GM12892 (cell line): ENCODE results near the gene MCTP2.

DNA sequence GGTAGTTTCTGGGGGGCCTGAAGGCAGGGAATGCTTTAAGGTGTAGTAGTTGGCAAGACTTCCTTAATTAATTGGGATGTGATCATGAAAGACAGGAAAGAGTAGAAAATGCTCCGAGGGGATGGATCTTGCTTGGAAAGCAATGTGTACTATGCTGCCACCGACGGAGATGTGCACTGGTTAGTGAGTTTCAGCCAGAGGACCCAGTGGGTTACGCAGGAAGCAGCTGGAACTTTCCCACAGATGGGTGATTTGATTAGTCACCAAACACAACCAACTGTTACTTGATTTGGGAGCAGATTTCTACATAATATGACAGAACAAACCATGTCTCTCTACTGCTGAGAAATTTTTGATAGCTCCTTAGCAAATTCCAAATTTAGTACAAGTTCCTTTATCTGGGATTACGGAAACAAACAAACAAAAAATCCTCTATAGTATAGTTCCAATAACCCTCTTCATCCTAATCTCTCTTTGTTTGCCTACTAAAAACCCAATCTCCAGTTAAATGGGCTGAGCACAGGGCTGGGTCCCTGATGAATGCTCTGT is 245.4 kb upstream of the MCTP2 start:
- RRBS = no CpG with 5 or more reads among the region's 5 CpGs

DNA sequence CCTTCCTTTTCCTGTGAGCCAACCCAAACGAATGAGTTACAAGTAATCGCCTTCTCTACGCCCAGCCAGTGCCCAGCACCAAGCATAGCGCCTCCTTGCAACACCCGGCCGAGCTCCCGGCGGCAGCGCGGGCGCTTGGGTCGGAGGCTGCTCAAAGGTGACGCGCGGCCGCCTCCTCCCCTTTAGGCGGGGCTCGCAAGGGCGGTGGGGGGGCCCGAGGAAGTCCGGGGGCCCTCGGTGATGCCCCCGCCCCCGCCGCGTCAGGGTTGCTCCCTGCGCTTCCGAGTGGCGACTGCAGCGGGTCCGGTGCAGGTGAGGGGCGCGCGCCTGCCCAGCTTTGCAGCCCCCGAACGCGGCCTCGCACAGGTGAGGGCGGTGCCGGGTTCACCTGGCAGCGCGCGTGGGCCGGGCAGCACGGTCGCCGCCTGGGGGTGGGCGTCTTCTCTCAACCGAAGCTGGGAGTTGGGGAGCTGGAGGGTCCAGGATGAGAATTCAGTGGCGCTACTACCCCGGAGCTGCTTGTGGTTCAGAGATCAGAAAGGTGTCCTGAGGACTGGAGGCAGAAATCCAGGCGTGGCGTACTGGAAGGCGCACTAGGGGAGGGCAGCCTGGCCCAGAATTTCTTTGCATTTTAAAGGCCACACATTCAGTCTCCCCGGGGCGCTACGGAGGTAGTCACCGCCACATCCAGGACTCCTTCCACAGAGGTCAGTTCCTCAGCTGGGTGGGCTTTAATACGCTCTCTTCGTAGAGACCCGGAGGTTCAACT is at the start of gene MCTP2:
Gene MCTP2, plus strand, starts transcription at position 263 of the 769 bp plus-strand sequence.
- RRBS = 2% methylated on average over 20 of the region's 61 CpGs

DNA sequence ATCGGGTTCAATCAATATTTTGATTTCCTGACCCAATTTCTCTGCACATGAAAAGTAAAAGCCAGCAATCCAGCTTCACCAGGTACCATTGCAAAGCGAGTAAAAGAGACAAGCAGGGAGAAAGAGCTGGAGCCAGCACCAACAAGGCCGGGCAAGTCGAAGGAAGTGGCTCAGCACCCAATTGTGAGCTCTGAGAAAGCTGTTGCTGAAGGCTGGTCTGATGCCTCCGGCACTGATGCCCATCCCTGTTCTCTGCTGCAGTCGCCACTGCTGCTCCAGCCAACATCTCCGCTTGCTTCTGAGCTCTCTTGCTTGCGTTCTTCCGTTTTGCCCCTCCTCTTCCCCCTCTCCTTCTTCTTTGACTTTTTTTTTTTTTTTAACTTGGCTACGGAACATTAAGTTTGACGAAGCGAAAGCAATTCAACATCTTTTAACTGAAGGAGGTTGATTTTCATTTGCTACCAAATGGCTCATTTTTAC is 442.9 kb downstream of the MCTP2 start:
- RRBS = 45% methylated on average over 3 of the region's 12 CpGs

DNA sequence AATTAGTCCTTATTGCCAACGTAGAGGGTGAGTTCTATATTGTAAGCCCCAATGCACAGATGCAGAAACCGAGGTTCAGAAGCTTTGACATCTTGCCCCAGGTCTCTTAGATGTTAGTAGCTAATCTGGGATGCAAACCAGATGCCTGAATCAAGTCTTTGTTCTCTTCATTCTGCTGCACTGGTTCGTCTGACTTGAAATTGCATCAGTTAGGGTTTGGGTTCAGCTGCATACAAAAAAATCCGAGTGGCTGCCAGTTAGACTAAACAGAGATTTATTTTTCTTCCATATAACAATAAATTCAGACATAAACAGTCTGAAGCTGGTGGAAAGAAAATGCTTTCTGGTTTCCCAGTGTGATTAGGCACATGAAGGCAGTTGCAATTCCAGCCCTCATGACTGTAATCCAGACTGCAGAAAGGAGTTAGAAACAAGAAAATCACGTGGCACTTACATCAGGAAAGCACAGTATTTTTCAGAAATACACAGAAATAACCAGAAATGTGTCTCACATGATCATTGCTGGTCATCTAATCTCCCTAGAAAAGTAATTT is 930.7 kb downstream of the MCTP2 start:
- RRBS = no CpG with 5 or more reads among the region's 5 CpGs

GRCh38 chr15:95174271-95174866 is 943.0 kb downstream of the MCTP2 start:
- RRBS = no CpG with 5 or more reads among the region's 7 CpGs

DNA sequence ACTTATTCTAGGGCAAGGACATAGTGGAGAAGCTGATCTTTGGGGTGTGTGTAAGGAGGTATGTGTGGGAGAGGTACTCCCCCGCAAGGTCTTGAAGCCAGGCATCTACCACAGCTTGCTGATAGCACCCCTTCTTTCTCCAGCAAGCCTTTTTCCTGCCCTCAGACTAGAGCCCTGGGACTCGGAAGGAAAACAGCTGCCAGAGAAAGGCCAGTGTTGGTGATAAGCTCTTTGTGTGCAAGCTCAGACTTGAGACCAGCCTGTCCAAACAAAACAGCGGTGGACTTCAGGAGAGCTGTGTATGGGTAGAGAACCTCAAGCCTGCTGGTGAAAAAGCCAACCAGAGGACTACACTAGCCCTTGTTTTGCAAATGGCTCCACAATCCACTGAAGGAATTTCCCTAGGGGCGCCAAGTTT is 1028.6 kb downstream of the MCTP2 start:
- RRBS = no CpG with 5 or more reads among the region's 4 CpGs

GRCh38 chr15:95277331-95277823 is 1046.0 kb downstream of the MCTP2 start:
- RRBS = no CpG with 5 or more reads among the region's 4 CpGs

DNA sequence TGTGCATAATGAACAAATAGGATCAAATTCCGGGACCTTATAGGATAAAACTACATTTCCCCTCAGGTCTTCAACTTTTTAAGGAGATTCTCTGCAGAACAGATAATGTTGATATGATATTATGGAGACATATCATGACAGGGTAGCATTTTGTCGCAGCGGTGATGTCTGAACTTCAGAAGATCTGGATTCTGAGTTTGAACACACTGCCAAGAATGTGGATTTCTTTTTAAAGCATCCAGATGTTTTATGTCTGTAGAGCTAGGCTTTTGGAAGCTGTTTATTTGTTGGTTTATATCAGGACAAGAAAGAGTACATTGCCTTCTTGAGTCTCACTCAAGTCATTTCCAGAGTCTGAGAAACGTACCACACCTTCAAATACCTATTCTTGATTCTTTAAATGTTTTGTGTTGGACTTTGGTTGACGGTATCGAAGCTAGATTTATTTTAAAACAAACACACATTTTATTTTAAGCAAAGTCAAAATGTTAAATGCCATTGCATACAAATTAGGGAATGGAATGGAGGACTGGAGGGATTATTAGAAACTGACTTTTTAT is 1047.6 kb downstream of the MCTP2 start:
- RRBS = no CpG with 5 or more reads among the region's 6 CpGs

- RRBS = no CpG with 5 or more reads among the region's 4 CpGs
Observed at GRCh38 chr15:95458606-95459226, 871.8 kb upstream of the NR2F2 start.

DNA sequence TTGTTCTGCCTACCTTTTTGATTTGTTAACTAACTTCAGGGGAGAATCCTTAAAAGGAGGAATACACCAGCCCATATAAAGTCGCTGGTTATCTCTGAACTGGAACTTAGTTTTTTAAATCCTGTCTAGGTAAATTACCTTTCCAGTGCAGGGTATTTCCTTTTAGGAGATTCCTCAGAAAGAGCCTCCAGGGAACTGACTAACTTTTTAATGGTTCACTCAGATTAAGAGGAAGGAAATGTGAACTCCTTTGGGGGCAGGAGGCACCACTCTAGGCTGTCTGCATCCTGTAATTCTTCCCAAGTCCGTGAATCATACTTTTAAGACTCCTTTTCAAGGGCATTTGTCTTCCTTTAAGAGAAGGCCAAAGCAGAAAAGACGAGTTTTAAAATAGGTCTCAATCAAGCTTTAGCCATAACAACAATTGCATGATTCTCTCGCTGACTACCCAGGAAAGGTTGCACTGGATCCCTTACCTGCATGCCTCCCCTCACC is 871.2 kb upstream of the NR2F2 start:
- RRBS = no CpG with 5 or more reads among the region's 4 CpGs

DNA sequence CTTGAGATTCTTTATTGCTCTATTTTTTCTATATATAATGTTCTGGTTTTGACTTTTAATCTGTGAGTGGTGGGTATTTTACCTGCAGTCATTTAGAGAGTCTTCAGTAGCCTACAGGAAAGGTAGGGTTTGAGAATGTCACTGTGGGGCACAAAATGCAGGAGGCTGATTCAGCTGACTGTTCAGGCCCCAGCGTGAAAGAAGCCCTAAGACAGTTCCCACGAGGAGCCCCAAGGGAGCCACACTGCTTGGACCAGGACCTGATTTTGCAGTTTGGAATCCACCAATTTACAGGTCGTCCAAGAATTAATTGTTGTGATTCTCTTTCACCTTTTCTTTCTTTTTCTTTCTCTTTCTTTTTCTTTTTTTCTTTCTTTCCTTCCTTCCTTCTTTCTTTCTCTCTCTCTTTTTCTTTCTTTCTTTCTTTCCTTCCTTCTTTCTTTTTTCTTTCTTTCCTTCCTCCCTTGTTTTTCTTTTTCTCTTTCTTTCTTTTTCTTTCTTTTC is 483.7 kb upstream of the NR2F2 start:
- RRBS = no CpG with 5 or more reads among the region's 3 CpGs

GRCh38 chr15:96180227-96180532 is 150.3 kb upstream of the NR2F2 start:
- RRBS = no CpG with 5 or more reads among the region's 5 CpGs

DNA sequence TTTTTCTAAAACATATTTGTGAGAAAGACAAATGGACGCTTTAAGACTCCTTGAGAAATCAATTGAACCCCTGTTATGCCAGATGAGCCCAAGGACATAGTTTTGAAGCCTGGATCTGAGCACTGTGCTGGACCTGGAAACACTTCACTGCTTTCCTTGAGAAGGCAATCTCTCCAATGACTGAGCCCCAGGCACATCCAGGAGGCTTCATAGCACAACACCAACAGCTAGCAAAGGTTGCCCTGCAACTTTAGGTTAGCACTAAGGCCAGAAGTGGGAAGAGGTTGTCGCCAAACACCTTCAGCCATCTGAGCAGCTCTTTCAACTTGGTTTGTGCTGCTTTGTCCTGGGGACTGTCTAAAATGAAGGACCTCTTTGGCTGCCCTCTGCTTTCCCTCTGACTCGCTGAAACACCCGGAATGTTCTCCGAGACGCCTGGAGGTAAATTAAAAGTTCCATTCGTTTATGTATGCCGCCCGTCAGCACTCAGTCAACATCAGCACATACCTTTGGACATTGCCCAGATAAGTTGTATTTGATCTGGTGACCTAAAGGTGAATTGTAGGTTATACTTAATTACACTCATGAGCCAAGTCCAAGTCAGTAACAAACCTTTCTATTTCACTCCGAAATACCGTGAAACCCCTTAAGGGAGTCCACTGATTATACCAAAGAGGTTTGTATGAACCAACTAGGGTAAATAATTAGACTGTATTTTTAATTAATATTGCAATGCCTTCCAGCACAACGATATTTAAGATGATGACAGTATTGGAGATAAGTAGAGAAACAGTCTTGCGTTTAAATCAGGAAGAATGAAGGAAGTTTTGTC is 121.2 kb upstream of the NR2F2 start:
- RRBS = no CpG with 5 or more reads among the region's 13 CpGs

GRCh38 chr15:96264055-96265393 is 66.0 kb upstream of the NR2F2 start:
- RRBS = no CpG with 5 or more reads among the region's 9 CpGs

DNA sequence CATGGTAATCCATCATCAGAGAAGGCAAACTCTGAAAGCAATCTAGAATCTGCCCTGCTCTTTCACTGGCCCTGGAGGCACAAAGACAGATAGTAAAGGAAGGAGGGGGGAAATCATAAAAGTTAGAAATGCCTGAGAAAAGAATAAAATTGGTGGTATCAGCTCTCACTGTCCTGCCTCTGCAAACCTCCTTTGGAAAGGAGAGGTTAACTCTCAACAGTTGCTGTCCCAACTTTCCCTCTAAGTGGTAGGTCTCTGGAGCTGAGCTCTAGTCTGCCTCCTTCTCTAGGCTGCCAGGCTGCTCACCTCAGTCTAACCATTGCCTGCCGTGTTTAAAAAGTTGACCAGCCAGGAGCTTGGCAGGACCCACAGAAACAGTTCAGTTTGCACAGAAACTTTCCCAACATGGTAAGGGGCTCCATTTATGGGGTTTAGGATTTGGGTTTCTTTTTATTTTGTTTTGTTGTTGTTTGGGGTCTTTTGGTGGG is 13.3 kb upstream of the NR2F2 start:
- RRBS = no CpG with 5 or more reads among the region's 1 CpG

GRCh38 chr15:96326521-96327453 is 3.7 kb upstream of the NR2F2 start:
- RRBS = no CpG with 5 or more reads among the region's 43 CpGs

- RRBS = no CpG with 5 or more reads among the region's 6 CpGs
Observed at GRCh38 chr15:96352743-96353164, 22.3 kb downstream of the NR2F2 start.

GRCh38 chr15:96356469-96357560 is 26.3 kb downstream of the NR2F2 start:
- RRBS = 4% methylated on average over 9 of the region's 71 CpGs

- RRBS = no CpG with 5 or more reads among the region's 7 CpGs
Observed at GRCh38 chr15:96783051-96783545, 452.6 kb downstream of the NR2F2 start.

- RRBS = no CpG with 5 or more reads among the region's 42 CpGs
Observed at GRCh38 chr15:96947743-96948427, 617.4 kb downstream of the NR2F2 start.